Gastroesophageal sphincter (tissue), 4 donors: ENCODE measurements around a stretch of chr2.

DNA sequence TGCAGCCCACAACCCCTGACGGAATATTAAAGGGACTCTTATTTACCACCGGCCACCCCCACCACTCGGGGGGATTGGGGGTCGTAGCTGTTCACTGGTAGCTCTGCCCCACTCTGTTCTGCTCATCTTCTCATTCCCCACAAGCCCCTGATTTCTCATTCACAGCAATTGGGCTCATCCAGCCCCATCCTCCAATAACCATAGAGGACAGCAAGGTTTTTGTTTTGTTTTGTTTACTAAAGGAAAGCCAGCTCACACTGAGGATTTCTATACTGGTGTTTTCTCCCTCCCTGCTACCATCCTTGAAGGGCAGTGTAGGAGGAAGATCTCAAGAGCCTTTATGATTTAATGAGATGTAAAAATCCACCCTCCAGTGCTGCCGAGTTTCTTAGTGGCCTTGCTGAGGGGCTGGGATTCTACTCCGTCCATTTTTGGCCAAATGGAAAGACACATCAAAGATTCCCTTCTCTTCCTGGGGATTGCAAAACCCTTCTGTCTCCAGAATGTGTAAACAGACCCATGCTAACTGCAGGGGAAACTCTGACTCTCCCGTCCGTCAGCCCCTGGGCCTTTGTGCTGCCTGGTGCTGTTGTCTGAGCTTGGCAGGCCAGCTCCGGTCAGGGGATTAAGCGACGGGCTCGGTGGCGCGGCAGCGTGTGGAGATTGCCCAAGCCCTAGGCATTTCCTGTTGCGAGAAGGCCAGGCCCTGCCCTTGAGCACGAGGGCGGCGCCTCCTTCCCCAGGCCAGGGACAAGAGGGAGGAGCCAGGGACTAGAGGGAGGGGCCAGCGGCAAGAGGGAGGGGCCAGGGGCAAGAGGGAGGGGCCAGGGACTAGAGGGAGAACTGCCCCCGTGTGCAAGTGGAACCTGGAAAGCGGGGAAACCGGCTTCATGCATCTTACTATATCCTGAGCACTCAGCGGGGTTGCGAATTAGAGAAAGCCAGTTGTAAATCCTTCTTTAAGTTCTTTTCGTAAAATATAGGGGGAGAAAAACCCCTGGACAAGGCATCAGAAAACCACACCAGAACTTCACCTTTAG is 165.1 kb downstream of the ANTXR1 start:
- PRO-cap, result unidirectional peak, minus-strand start at position 573 of the sequence; unidirectional peak, minus-strand start at position 658 of the sequence
- RAMPAGE, long total RNA, 4 experiments, result no peak in any of the 4 experiments

GRCh38 chr2:69190722-69191462 is 177.9 kb downstream of the ANTXR1 start:
- PRO-cap, result no peak
- RAMPAGE, long total RNA, 4 experiments, result no peak in any of the 4 experiments

DNA sequence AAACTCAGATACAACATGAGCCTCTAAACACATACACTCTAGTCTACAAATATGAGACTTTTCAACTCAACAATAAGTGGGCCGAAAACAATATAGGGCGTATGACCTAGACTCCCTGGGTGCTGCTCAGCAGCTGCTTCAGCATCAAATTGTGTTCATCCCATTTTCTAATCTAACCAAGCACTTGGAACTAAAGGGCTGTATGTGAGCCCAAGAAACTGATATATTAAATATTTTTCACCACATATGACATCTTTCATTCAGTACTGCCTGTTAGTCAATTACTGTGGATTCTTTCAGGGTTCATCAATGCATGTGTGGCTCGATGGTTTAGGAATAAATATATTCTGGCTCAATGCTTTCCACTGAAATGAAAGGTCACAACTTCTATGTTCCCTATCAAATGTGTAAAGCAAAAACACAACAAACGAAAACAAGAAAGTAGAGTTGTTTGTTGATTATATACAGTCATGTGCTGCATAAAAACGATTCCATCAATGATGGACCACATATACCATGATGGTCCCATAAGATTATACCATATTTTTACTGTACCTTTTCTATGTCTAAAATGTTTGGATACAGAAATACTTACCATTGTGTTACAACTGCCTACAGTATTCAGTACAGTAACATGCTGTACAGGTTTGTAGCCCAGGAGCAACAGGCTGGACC is 23.5 kb upstream of the NFU1 start:
- PRO-cap, result no peak
- RAMPAGE, long total RNA, 4 experiments, result no peak in any of the 4 experiments

GRCh38 chr2:69465386-69465955 is 28.2 kb upstream of the NFU1 start:
- PRO-cap, result no peak
- RAMPAGE, long total RNA, 4 experiments, result no peak in any of the 4 experiments

- PRO-cap, result no peak
- RAMPAGE, long total RNA, 4 experiments, result no peak in any of the 4 experiments
Measured at GRCh38 chr2:69626015-69626682, 17.4 kb downstream of the AAK1 start.

- PRO-cap, result no peak
- RAMPAGE, long total RNA, 4 experiments, result no peak in any of the 4 experiments
Measured at GRCh38 chr2:69628605-69629097, 14.9 kb downstream of the AAK1 start.

DNA sequence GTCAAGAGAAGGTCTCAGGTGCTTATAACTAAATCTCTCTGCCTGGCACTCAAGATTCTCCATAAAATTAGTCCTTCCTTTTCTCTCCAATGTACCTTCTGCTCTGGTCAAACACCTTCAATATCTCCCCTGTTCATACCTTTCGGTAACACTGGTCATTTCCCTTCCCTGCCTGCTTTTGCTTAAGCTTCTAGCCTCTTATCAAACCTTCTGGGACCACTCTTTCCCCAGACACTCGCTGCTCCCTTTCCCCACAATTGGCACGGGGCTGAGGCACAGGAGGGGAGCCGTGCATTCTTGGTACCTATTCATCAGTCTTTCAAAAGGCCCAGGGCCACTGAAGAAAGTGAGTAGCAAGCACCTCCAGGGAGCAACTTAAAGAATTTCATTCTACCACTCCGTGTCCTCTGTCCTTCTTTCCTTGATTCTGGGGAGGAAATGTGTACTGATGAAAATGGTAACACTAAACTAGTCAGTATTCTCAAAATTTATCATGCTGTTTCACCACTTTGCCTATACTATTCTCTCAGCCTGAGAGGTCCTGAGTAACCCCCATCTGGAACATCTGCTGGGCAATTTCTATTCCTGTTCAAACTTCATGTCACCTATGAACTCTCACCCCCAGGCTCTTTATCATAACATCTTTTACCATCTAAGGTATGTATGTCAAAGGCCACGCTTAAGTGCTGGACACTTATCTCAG is 5.2 kb downstream of the AAK1 start:
- PRO-cap, result no peak
- RAMPAGE, long total RNA, 4 experiments, result no peak in any of the 4 experiments

- PRO-cap, result no peak
- RAMPAGE, long total RNA, 4 experiments, result no peak in any of the 4 experiments
Measured at GRCh38 chr2:69644787-69644971, 1.1 kb upstream of the AAK1 start.

- PRO-cap, result no peak
- RAMPAGE, long total RNA, 4 experiments, result no peak in any of the 4 experiments
Measured at GRCh38 chr2:69652437-69652708, 8.8 kb upstream of the AAK1 start.

DNA sequence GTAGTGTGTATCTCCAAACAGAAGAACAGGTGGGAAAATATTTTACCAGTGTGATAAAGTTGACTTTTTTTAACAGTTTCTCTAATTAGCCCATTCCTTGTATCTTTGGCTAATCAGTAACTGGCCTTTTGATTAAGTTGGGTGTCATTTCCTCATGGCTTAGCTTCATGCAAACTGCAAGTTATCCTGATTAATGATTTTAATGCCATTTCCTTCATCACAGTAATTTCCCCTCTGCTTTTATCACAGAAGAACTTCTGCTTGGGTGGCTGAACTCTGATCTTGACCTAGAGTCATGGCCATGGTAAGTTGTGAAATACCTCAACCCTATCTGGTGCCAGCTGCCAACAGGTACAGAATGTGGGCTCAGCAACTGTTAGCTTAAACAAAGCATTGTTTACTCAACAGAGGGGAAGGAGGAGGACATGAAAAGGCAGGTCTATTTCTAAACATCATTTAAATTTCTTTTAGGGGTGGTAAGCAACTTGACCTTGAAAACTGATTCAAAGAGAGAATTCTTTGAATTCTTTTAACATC is 39.4 kb downstream of the ANXA4 start:
- PRO-cap, result no peak
- RAMPAGE, long total RNA, 4 experiments, result no peak in any of the 4 experiments

GRCh38 chr2:69978389-69978957 is 17.0 kb upstream of the ASPRV1 start:
- PRO-cap, result no peak
- RAMPAGE, long total RNA, 4 experiments, result no peak in any of the 4 experiments

DNA sequence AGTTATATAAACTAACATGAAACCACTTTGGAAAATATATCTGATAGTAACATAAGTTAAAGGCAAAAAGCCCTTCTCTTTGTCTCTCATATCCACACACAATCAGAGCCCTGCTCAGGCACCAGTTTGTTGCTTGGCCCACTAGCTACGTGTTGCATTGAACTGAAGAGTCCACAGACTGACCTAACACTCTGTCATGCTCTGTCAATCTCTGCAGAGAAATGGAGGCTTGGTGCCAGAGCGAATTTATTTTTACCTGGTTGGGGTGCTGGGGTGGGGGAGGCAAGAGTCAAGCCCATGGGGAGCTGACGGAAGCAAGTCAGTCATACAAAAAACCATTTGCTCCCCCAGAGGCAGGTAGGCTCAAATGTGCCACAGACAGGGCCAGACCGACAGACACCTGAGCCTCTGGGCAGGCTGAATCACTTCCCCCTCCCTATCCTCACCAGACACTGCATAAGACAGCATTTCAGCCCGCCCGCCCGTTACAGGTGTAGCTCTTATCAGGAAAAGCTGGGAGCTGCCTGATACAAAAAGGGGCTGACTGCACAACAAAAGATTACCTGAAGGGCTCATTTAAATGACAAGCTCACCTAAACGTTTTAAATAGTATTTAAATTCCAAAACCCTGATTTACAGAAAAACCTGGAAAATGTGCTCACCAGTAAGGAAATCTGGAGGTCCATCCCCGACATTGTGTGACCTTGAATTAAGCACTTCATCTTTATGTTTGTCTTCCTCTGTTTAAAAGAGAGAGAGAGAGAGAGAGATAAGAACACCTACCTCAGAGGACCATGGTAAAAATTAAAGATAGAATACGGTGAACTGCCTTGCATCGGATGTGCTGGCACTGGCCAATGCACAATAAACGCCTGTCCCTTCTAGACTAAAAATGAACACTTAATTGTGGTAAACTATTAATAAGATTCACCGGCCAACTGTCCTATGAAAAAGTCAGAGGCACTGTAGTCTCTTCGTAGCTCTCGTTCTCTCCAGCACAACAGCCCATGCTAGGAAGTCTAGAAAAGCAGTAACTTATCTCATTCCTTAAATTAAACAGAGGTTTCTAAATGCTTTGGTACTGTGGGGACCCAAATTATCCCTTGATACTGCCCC is 2.0 kb upstream of the PCBP1 start:
- PRO-cap, result no peak
- RAMPAGE, long total RNA, 4 experiments, result no peak in any of the 4 experiments

DNA sequence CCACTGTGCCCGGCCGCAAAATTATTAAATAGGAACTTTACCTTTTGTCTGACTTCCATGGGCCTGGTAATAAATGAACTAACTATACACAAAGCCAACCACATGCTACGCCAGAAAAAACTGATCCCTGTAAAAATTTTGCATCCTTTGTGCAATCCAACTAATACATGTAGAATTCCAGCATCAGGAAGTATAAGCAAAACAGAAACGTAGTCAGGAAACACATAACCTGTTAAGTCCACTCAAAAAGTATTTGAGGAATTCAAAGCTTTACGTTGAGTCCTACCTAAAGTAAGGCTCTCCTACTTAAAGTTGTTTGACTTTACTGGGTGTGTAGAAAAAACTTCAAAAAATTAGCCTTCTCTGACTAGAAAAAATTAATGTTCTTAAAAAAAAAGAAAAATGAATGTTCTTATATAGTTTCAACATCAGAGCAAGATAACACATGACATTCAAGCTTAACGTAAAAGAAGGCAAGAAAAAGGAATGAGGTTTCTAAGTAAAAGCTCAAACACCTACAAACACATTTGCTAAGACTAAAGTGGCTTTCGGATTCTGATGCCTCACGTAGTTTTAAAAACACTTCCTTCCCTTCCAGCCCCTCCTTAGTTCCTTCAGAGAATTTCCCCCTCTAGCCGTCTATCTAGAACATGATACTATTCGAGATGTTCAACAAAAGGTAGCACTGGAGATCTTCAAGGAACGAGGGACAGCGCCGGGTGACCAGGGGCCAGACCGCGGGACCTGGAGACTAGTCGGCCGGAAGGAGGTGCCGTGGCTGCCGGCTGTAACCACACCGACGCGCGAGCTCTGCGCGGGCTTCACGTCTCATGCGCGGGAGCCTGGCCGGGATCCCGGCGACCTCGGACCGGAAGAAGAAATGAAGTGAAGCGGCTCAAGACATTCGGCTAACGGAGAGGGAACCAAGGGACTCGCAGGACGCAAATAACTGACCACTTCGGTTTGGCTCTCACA is 619 bp downstream of the SNRPG start:
- PRO-cap, result no peak
- RAMPAGE, long total RNA, 4 experiments, result no peak in any of the 4 experiments

- PRO-cap, result no peak
- RAMPAGE, long total RNA, 4 experiments, result no peak in any of the 4 experiments
Measured at GRCh38 chr2:70686673-70687339, 81.2 kb downstream of the ADD2 start.

GRCh38 chr2:71067785-71068065 is 723 bp upstream of the NAGK start:
- PRO-cap, result no peak
- RAMPAGE, long total RNA, 4 experiments, result no peak in any of the 4 experiments

GRCh38 chr2:71129524-71130168 is 383 bp downstream of the MCEE start:
- PRO-cap, result bidirectional peak, plus-strand start at chr2:71129763, minus-strand start at chr2:71129773
- RAMPAGE, long total RNA, 4 experiments, result no peak in any of the 4 experiments

- PRO-cap, result no peak
- RAMPAGE, long total RNA, 4 experiments, result no peak in any of the 4 experiments
Measured at GRCh38 chr2:71138357-71138794, 7.9 kb downstream of the MPHOSPH10 start.

DNA sequence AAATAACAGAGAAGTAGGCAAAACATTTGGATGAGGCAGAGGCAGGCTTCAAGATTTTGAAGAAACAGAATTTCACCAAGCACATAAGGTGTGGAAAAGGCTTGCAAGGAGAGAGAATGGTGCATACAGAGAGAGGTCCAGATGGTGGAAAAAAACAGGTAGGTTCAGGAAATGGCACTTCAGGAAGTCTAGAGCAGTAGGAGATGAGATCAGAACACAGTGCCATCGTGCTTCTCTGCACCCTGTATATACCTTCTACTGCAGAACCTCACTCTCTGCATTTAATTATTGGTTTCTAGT is 2.5 kb downstream of the PAIP2B start:
- PRO-cap, result no peak
- RAMPAGE, long total RNA, 4 experiments, result no peak in any of the 4 experiments

- PRO-cap, result no peak
- RAMPAGE, long total RNA, 4 experiments, result no peak in any of the 4 experiments
Measured at GRCh38 chr2:71434498-71435126, 31.9 kb upstream of the DYSF start.

DNA sequence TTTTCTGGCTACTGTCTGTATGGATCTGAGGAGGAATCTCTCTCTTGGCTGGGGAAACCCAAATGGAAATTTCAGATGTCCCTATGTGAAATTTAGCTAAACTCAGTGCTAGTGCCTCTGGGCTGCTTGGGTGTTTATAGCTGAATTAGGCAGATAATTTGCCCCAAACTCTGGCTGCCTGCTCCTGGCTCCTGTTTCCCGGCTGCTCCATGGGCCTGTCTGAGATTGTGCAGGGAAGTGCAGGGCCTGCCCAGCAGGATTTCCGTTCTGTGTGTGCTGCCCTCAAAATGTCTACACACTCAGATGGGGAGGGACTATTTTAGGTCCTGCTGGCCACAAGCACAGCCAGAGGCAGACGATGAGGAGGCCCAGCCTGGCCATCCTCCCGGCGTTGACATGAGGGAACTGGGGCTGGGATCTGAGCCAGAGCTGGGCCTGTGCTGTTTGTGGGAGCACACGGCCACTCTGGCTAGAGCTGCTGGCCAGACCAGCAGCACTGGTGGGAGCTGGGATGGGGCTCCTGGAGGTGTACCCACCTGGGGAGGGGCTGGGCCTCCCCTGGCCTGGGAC is 148.4 kb downstream of the DYSF start:
- PRO-cap, result bidirectional peak, plus-strand start at position 348 of the sequence, minus-strand start at position 221 of the sequence
- RAMPAGE, long total RNA, 4 experiments, result no peak in any of the 4 experiments